Tibial artery (tissue), 1 donor: ENCODE measurements around a stretch of chr6.

DNA sequence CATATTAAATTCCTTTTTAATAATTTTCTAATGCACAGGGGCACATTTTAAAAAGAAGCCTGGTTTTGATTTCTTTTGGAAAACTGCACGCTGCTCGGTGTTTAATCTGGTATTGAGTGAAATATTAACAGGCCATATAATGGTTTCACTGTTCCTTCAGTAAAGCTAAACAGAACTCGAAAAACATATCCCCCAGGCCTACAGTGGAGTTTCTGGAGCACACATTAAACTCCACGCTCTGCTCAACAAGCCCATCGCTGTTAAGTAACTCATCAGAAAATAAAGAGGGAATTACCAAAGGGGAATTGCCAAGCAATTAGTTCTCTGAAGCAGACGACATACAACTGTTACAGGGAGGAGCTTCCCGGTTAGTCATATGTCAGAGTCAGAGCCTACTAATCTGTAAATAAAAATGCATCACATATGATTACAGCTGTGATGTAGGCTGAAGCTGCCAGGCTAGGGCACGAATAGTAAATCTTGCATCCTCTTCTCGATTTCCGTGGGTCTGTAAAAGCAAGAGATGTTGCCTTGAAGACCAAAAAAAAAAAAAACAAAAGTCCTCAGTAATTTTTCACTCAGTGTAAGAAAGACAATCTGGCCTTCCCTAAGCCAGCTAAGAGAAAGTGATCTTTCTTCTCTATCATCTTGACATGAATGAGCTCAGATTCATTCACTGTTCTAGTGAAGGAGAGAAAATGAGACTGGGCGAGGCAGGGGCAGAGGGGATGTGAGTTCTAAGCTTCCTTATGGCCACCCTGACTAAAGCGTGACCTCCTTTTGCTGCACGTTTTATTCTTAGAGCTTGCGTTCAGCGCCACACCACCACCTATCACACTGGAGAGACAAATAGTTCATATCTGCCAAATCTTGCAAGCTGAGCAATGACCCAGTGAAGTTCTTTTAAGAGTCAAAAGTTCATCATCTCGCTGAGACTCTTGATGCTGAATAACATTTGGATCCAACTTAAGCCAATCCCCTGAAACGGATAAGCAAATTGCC is 13.8 kb downstream of the ATXN1 start:
- PRO-cap: no peak

GRCh38 chr6:16999312-16999888 is 102.5 kb upstream of the STMND1 start:
- PRO-cap: no peak

DNA sequence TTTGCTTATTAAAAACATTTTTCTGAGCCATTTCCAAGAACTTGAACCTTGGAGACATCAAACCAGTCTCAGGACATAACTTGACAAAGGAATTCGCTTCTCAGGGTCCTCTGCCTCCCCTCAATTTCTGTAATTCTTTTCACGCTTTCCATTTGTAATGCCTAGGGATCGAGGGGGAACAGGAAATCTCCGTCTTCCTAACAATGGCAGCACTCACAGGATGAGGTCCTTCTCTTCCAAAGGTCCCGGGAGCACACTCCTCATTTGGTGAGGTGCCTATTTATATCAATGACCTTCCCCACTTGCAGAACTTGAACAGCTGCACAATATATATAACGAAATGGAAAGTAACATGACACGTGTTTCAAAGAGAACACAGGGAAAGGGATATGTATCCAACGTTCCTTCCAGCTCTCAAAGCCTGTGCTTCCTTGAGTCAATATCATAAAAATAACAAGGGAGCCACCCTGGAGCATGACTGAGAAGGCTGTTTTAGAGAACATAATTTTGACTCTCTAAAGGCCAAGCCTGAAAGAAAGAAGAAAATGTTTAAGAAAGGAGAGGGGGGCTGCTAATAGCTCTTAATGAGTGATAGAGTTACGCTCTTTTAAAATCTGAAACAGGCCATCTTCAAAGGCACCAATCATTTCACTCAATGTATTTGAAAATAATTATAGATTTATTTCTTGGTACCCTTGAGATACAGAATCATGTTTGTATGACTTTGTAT is 78.6 kb upstream of the RBM24 start:
- PRO-cap: no peak

GRCh38 chr6:17492294-17492690 is 98.9 kb downstream of the CAP2 start:
- PRO-cap: no peak

GRCh38 chr6:17589265-17590021 is 10.7 kb upstream of the FAM8A1 start:
- PRO-cap: no peak

GRCh38 chr6:17705272-17705771 is 1.4 kb downstream of the NUP153 start:
- PRO-cap: unidirectional peak, plus-strand start at chr6:17705612; unidirectional peak, plus-strand start at chr6:17705645

GRCh38 chr6:17855363-17856346 is 131.8 kb downstream of the KIF13A start:
- PRO-cap: no peak

- PRO-cap: no peak
These were observed 56.5 kb upstream of the RNF144B start for GRCh38 chr6:18330386-18331243.

GRCh38 chr6:18341045-18341560 is 46.0 kb upstream of the RNF144B start:
- PRO-cap: no peak

DNA sequence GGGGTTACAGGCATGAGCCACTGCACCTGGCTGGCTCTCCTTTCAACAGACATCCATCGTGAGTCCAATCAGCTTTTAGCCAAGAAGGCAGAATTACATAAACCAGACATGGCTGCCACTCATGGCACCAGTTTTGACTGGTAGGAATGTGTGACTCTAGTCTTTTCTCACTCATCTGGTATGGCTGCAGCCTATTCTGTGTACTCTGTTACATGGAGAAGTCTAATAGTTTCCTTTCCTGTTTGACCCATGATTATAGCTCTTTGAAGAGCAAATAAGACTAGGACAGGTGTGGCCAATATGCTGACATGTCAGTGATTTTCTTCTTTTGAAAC is 27.0 kb upstream of the RNF144B start:
- PRO-cap: no peak

- PRO-cap: no peak
These were observed 979 bp downstream of the RNF144B start for GRCh38 chr6:18387851-18388806.

DNA sequence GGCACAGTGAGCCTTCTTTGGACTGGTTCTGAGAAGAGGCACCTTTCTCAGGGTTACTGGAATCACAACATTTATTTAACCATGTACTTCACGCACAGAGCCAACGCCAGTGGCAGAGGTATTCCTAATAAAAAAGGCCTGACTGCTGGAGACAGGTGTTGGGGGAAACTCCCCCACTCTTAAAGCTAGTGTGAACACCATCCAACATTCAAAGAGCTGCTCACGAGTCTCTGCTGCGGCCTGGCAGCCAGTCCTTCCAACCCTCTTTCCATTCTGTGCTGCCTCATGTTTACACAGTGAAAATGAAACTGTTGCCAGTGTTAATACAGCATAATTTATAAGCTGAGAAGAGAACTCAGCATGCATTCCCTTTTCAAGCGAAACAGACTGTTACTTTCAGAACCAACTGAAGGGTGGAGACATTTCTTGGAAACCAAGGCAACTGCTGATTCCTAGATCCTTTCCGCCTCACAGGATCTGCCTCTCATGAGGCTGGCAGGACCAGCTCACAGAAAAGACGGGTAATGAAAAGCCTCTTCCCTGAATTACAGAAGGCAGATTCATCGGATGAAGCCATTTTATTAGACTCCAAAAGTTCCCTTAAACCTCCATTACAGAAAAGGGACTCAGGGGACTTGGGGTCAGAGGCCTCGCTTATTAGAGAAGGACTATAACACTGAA is 533.8 kb upstream of the ID4 start:
- PRO-cap: no peak

DNA sequence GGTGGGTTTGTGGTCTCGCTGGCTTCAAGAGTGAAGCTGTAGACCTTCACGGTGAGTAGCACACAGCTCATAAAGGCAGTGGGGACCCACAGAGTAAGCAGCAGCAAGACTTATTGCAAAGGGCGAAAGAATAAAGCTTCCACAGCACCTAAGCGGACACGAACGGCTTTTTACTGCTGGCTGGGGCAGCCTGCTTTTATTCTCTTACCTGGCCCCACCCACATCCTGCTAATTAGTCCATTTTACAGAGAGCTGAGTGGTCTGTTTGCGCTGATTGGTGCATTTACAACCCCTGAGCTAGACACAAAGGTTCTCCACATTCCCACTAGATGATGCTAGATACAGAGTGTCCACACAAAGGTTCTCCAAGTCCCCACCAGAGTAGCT is 30.8 kb upstream of the ID4 start:
- PRO-cap: no peak

DNA sequence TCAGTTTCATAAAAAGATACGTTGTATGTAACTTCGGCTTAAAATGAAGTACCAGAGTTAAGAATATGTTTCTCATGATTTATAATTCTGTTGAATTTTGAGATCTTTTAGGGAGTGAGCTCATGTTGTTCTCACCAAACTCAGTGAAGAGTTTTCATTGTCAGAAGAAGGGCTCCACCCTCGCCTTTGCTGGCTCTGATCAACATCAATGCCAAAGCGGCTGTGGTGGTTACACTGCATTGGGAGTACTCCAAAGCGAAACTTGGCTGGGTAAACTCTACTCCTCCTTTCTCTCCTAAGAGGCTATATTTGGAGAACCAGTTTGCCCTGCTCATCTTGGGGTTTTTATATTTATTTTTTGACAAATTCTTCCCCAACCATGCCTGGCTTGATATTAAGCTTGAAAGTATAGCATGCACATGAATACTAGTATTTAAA is 12.8 kb upstream of the ID4 start:
- PRO-cap: no peak

DNA sequence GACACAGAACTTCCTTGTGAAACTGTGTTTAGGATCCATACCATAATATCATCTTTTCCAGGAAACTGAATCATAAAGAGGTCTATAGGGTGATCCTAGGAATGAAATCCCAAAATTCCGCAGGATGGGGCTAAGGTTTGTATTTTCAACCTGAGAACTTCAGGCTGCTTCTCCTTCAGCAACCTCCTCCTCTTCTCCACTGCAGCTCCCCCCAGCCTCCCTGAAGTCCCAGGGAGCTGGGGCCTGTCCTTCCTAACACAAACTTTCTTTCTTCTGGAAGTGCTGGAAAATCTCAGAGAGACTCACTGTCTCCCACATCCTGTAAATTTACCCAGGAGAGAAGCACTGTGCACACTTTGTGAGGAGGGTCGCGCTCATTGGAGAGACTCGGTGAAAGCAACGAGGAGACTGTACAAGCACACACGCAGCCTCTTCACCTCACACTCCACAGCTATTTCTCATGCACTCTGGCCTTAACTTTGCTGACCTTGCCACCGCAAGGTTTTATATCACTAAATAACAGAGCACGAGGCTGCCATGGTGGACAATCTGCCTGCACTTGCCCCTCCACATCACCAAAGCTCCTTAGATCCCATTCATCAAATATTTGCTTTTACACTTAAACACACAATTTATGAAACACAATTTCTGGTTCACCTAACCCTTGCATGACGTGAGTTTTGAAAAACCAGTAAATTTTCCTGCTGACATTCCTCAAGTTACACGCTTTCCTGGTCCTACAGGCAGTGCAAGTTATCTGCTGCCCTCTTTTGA is 14.3 kb downstream of the ID4 start:
- PRO-cap: bidirectional peak, plus-strand start at position 352 of the sequence, minus-strand start at position 198 of the sequence

DNA sequence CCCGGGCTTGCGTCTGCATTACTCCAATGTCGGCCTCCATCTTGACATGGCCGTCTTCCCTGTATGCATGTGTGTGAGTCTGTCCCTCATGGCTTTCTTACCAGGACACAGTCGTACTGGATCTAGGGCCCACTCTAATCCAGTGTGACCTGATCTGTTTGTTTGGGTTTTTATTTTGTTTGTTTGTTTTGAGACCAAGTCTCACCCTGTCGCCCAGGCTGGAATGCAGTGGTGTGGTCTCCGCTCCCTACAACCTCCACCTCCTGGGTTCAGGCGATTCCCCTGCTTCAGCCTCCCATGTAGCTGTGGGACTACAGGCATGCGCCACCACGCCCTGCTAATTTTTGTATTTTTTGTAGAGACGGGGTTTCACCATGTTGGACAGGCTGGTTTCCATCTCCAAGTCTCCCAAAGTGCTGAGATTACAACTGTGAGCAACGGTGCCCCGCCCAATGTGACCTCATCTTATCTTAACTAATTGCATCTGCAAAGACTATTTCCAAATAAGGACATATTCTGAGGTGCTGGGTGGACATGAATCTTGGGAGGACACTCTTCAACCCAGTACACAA is 73.2 kb downstream of the MBOAT1 start:
- PRO-cap: no peak

- PRO-cap: no peak
These were observed 11.4 kb downstream of the MBOAT1 start for GRCh38 chr6:20200761-20201413.

DNA sequence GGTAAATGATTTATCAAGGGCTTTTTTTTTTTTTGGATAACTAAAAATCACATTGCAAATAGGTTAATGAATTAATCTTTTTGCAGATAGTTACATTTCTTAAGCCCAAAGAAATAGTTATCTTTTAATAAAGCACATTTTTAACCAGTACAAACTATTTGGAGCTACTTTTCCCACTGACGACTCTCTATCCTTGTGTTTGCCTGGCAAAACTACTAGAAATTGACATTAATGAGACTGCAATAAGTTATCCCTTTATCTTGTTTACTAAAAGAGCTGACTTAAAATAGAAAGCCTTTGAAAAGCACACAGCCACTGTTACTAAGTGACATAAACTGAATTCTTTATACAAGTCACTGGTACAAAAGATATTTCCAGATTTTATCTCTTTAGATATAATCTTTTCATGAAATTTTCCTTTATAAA is 9.7 kb downstream of the MBOAT1 start:
- PRO-cap: no peak

GRCh38 chr6:20206785-20207234 is 5.5 kb downstream of the MBOAT1 start:
- PRO-cap: no peak

- PRO-cap: no peak
These were observed 4.8 kb downstream of the E2F3 start for GRCh38 chr6:20406159-20407239.